Diencephalon (tissue), 2 donors: ENCODE measurements around a stretch of chr4.

- RAMPAGE, long total RNA, result no peak
Measured at GRCh38 chr4:26028611-26029223, 114.7 kb downstream of the SMIM20 start.

- RAMPAGE, long total RNA, result no peak
Measured at GRCh38 chr4:26319908-26320108, 1.0 kb upstream of the RBPJ start.

- RAMPAGE, long total RNA, result no peak
Measured at GRCh38 chr4:26345680-26346654, 25.2 kb downstream of the RBPJ start.

DNA sequence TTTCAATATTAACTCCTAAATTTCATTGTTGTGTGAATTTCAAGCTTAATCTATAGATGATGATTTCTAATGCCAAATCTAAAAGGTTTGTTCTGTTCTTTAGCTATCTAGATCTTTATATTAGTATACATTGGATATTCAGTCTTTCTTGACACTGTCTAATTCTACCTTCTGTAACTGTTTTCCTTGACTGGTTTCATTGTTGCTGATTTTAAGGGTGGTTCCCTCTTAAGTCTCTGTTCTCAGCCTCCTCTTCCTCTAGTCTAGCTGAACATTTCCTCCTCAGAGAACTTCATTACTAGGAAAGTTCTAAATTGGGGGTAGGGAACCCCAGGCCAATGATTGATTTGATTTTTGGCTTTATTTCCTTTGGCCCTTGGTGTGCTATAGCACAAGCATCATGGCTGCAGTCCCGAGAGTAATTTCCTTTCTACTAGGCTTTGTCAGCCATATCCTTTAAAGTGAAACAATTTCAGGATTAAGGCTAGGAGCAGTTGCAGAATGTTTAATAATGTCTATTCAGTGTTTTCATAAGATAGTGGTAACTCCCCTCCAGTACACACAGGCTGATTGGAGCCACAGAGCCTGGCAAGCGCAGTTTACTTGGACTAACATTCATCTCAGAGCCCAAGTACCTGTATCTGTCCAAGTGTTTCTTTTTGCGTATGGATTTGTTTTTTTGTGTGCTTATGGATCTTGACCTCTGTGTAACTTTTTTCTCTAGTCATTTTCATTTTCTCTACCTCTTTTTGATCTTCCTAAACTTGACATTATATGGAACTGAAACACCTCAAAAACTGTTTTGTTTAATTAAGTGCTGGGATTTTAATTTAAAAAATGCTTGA lies 7.2 kb downstream of the STIM2 start:
- RAMPAGE, long total RNA, result no peak

GRCh38 chr4:26884370-26885053 lies 23.9 kb downstream of the STIM2 start:
- RAMPAGE, long total RNA, result no peak

DNA sequence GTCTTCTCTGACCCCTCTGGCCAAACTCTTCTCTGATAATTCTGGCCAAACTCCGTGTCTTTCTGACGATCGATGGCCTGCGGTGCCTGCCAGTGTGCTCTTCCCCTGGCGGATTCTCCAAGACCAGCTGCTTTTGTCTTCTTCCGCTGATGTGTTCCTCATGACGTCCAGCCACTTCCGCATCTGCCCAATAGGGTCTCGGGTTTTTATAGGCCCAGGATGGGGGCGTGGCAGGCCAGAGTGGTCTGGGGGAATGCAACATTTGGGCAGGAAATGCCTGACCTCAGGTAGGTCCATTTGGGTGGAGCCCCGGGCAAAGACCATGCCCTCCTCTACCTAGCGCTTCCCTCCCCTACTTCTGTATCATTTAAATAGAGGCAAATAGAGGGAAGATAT lies 1542.1 kb downstream of the STIM2 start:
- RAMPAGE, long total RNA, result no peak

DNA sequence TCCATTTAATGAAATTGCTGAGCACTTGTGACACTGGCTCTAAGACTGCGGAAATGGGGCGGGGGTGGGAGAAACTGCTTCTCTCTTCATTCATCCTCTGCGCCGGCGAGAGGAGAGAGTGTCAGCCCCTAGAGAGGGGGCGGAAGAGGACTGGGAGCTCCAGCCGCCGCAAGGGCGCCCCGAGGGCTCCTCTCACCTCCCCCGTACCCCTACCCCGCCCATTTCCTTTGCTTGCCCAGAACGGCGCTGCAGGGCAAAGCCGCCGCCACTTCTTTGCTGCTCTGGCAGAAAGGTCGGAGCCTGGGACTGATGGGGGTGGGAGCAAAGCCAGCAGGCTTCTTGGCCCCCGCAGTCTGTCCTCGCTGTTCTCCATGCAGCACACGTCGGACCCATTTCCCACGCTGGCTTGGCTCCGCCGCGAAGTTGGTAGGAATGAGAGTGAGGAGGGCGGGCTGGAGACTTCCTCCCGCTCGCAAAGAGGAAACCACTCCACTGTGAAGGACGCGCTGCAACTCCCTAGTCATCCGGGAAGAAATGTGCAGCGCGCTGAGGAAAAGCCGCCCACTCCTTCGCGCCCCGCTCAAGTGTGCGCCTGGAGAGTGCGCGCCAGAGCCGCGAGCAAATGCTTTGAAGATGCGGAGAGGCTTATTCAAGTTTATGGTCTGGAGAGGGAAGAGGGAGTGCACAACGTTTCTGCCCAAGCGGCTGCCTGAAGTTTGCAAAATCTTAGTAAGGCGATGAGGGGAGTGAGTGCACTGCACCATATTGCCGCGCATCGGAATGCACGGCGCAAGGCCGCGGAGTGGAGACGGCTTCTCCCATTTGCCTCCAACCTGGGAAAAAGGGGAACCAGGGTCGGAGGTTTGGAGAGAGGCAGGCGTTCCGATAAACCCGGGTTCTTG lies 2.8 kb upstream of the PCDH7 start:
- RAMPAGE, long total RNA, result no peak

- RAMPAGE, long total RNA, result no peak
Measured at GRCh38 chr4:30723450-30724836, 3.8 kb downstream of the PCDH7 start.

- RAMPAGE, long total RNA, result no peak
Measured at GRCh38 chr4:30904339-30904965, 184.3 kb downstream of the PCDH7 start.

DNA sequence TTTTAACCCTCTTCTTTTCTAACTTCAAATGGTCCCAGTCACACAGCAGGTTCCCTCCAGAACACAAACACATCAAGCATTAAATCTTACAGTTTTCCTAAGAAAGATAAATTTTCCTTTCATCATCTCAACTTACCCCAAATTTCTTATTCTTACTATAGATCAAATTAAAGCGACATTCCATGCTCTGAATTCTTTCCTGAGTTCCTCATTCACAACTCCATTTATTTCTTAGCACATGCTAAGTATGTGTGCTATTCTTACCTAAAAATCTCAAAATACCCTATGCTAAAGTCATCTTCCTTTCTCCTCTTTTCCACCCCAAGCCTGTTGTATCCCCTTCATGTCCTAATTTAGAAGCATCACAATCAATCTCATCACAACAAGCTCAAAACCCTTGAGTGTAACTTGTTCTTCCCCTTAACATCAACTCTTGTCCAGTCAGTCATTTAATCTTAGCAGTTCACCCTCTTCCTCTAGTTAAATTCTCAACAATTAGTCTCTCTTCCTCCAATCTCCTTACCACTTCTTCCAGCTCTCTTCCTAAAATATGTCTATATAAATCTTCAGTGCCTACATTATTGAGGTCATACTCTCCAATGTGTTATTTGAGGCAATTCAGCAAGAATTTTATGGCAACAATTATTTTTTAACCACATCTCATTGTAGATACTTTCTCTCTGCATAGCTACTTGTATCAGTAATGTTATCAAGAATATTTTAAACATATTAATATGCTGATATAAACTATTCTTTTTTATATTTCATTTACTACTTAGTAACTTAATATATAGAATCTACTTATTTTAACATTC lies 95.2 kb downstream of the ARAP2 start:
- RAMPAGE, long total RNA, result no peak

- RAMPAGE, long total RNA, result no peak
Measured at GRCh38 chr4:36332211-36332857, 50.9 kb downstream of the DTHD1 start.

DNA sequence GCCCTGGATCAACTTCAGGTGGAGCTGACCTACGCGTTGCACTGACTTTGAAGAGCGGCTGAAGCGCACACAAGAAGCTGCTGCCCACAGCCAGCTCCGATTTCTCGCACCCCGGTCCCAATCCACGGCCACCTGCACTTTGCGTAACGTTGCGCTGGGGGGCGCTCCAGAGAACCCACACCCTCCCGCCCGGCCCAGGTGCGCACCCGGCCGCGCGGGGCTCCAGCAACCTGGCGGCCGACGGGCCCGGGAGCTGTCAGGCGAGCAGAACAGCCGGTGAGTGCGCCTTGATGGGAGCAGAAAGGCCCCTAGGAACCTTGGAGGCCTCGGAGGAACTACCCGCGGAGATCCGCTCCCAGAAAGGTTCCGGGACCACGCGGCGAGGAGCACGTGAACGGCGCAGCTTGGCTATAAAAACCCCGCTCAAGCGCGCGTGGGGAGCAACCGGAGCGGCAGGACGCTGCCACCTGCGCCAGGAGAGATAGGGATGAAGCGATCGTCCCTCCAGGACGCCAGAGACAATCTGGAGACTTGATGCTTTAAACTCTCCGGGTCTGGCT lies 718 bp upstream of the NWD2 start:
- RAMPAGE, long total RNA, result no peak

GRCh38 chr4:37441684-37442126 lies 12.0 kb upstream of the C4orf19 start:
- RAMPAGE, long total RNA, result no peak

GRCh38 chr4:37462913-37463483 lies 9.3 kb downstream of the C4orf19 start:
- RAMPAGE, long total RNA, result no peak

GRCh38 chr4:37490288-37490867 lies 36.7 kb downstream of the C4orf19 start:
- RAMPAGE, long total RNA, result no peak

- RAMPAGE, long total RNA, result no peak
Measured at GRCh38 chr4:37561501-37561823, 107.7 kb downstream of the C4orf19 start.

DNA sequence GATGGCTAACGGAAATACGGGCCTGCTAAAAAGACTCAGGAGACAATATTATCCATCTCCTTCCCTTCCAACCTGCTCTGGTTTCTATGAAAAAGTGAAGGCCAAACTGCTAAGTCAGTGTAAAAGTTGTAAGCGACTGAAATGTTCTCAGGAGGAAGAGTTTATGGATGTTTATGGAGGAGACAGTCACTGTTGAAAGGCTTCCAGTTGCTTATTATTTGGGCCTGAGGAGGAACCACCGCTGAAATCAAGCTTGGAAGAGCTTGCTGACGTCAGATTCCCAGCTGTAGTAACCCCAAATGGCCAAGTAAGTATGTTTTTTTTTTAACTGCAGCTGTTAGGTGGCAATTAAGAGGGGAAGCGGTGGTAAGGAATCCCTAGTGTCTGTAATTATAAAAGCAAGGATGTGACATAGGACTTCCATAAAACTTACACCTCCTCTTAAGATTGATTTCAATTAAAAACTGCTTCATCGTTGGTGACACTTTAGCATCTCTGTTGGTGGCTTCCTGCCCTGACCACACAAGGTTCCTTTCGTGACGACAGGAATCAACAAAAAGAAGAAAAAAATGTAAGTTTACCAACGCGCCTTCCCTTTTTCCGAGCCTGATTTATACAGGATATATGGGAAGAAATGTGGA lies 1.0 kb downstream of the RELL1 start:
- RAMPAGE, long total RNA, result no peak

GRCh38 chr4:37822393-37822669 lies 4.2 kb upstream of the PGM2 start:
- RAMPAGE, long total RNA, result no peak

DNA sequence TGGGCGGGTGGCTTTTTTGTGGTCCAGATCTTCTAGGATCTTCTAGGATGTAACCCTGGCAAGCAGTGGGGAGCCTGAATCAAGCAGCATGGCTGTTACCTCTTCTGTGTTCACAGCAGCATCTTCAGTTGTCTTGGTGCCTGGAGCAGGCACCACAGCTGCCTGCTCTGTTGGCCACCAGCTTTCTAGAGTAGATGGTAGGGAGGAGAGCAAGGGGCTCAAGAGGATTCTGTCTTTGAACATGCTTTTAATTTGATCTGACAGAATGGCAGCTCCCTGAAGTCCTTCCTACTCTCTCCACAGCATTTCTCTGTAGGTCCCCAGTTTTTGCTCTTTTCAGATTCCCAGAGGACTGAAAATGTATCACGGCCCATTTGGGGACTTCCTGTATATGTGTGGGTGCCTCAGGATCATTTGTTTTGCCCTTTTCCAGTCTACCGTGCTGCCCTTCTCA lies 2.1 kb downstream of the TBC1D1 start:
- RAMPAGE, long total RNA, result no peak

DNA sequence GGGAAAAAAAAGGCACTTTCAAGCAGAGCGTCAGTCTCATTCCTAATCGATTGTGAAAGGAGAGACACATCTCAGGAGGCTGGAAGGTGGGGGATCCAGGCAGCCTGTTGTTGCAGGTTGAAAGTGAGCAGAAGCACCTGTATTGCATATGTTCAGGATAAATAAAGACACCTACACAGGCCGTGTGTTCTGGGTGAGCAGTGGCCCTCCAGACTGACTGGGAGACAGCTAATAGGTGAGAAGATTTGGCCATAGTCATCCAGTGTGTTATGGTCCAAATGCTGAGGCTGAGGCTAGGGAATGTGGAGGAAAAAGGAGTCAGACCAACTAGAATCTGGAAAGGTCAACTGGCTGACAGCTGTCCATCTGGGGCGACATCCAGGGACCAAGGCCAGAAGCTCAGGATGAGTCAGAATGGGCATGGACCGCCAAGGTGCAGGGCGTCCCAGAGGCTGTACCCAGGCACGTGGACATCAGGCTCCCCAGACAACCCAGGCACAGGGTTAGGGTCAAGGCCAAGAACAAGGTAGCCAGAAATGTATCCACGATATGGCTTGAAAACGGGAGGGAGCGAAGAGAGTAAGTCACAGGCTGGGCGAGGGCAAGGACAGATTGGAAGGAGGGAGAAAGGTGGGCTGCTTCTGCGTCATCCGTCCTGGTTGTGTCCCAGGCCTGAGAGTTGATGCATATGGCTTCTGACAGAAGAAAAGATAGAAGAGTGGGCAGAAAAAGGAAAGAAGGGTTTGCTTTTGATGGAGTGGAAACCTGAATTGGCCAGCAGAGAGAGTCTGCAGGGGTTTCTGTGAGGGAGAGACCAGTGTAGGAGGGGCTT lies 26.1 kb upstream of the PTTG2 start:
- RAMPAGE, long total RNA, result no peak